ENCODE results near the genes PLCG1, ZHX3 and PTPRT.

DNA sequence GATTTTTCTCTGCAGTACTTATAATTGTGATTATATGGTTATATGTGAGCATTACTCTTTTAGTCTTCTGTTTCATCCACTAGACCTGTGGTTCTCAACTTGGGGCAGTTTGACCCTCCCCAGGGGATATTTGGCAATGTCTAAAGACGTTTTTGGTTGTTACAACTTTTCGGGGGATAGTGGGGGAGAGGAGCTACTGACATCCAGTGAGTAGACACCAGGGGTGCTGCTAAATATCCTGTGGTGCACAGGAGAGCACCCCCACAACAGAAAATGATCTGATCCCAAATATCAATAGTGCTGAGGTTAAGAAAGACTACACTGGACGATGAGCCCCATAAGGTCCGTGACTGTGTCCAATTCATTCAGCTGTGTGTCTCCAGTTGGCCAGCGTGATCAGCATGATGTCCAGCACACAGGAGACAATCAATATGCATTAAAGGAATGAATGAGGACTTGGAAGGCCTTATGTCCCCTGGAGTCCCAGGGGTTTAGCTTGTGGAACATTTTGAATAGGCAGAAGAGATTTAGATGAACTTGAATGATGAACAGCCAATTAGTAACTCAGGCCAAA lies 6.2 kb downstream of the PPP1R16B start:
- PRO-cap, 3 experiments: no peak in any of the 3 experiments
- RAMPAGE, long total RNA: no peak

- PRO-cap, 3 experiments: no peak in any of the 3 experiments
- RAMPAGE, long total RNA: no peak
Observed at GRCh38 chr20:38870627-38871490, 55.4 kb upstream of the FAM83D start.

- PRO-cap, 3 experiments: no peak in any of the 3 experiments
- RAMPAGE, long total RNA: no peak
Observed at GRCh38 chr20:40685448-40685869, 3.6 kb downstream of the MAFB start.

DNA sequence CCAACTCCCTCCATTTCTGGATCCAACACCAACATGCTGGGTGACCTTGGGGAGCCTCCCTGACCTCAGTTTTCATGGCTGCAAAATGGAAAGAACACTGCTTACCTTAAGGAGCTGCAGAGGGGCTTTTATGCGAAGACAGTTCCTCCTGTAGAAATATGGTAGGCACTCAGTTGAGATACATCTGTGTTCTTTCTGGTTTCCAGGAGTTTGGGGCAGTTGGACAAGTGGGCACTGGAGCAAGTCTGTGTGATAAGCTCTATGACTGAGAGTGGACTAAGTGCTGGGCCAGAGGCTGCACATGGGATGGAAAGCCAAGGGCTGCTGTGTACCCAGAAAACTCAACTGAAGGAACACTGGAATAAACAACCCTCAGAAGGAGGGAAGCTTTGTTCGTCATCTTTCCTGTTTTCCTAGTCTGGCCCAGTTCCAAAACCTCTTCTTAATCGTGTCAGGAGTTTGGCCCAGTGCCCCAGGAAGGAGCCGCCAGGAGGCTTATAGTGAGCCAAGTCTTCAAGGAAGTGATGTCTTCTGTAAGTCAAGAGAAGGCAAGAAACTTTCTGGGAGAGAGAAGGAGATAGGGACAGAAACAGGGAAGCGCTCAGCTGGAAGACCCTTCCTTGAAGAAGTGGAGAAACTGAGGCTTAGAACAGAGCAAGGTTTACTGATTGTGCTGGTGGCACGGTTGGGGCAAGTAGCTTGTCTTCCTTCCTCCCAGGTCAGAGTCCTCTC lies 23.3 kb upstream of the TOP1 start:
- PRO-cap, 3 experiments: no peak in any of the 3 experiments
- RAMPAGE, long total RNA: no peak

- PRO-cap, 3 experiments: no peak in any of the 3 experiments
- RAMPAGE, long total RNA: no peak
Observed at GRCh38 chr20:41034079-41034712, 5.6 kb downstream of the TOP1 start.

DNA sequence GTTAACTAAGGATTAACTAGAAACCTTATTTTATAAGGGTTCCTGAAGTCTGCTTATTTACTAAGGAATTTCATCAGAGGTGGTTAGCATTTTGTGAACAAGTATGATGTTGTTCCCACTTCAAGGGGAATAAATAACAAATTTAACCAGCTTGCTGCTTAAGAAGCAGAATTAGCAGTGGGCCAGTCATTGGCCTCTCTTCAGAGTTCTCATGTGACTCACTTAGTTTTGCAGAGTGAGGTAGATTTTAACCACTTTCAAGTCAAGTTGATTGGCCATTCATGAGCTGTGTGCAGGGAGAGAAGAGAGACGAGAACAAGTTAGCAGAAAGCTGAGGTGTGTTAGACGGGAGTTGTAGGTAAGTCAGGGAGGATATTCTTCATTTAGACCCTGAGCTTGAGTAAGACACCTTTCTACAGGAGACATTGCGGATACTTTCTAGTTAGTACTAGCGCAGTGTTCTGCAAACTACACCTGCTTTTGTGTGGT lies 18.1 kb downstream of the TOP1 start:
- PRO-cap, 3 experiments: no peak in any of the 3 experiments
- RAMPAGE, long total RNA: no peak

DNA sequence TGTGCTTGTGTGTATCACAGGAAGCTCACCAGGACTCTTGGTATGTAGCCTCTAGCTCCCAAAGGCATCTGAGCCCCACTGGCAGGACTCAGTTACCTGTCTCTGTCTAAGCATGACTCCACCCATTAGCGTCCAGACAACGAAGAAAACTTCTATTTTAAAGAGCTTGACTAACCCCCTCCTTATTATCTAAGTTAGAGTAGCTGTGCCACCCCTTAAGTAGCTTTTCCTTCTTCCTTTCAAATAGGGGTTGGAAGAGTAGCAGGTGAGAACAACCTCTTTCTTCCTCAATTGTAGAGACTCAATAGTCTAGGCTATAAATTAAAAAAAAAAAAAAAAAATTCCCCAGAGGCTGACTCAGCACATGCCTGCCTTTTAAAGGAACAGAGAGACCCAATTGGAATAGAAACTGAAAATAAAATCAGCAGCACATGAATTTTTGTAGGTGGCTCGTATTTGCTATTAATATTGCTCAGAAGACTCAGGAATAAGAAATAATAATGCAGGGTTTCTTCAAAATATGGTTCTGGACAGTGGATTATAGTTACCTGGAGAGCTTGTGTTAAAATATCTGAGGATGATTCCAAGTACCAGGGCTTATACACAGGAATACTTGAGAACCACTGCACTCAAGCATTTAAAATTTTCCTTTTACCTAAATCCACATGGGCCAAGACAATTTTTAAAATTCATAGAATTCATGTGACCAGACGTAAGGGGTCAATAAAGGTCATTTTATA lies 19.3 kb downstream of the TOP1 start:
- PRO-cap, 3 experiments: no peak in any of the 3 experiments
- RAMPAGE, long total RNA: no peak

DNA sequence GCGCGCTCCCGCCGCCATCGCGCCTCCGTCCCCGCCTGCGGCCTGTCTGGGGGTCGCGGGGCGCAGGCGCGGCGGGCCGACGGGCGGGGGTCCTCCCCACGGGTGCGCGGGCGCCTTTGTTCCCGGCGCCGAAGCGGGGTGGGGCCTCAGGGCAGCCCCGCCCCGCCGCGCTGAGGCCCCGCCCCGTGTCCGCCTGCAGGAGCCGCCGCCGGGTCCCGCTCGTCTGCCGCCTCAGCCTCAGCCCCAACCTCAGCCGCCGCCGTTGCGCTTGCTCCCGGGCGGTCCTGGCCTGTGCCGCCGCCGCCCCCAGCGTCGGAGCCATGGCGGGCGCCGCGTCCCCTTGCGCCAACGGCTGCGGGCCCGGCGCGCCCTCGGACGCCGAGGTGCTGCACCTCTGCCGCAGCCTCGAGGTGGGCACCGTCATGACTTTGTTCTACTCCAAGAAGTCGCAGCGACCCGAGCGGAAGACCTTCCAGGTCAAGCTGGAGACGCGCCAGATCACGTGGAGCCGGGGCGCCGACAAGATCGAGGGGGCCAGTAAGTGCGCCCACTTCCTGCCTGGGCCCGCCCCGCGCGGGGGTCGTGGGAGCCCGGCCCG lies at the start of gene PLCG1:
Gene PLCG1 (plus strand): TSS at position 222 of the 598 bp plus-strand sequence.
- PRO-cap, 3 experiments: peak in 3 of 3 experiments; most common plus-strand start position 222 of the sequence (in 2); most common minus-strand start position 48 of the sequence (in 3)
- RAMPAGE, long total RNA: no peak

DNA sequence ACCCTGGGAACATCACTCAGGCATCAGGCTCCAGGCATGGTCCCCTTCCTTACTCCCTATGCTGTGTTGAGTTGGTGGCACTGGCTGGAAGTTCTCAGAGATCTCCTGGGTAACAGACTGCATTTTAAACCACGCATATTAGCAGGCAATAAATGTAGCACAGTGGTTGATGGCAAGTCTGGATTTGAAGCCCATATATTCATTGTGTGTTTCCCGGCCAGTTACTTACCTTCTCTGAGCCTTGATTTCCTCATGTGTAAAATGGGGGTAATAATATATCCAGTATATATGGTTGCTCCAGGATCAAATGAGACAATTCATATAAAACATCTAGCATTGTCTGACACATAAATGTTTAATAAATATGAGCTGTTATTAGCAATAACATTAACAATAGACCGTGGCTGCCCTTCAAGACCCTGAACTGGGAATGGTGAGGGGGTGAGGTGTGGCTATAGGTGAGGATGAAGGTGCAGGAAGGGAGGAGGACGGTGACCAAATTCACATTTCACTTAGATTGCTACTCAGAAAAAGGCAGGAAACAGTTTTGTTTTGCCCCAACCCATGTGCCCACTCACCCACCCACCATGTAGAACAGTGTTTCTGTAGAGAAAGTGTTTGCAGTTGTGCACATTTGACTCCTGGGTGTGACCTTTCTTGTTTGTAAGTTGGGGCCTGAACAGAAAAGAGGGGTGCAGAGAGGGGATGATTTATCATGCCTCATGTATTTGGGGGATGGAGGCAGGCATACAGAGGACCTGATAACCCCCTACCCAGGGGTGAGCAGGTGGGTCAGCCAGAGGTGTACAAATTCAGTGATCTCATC lies 2.2 kb downstream of the PLCG1 start:
- PRO-cap, 3 experiments: no peak in any of the 3 experiments
- RAMPAGE, long total RNA: no peak

- PRO-cap, 3 experiments: no peak in any of the 3 experiments
- RAMPAGE, long total RNA: no peak
Observed at GRCh38 chr20:41169976-41170451, 32.7 kb downstream of the PLCG1 start.

- PRO-cap, 3 experiments: no peak in any of the 3 experiments
- RAMPAGE, long total RNA: no peak
Observed at GRCh38 chr20:41242293-41242963, 75.1 kb downstream of the ZHX3 start.

DNA sequence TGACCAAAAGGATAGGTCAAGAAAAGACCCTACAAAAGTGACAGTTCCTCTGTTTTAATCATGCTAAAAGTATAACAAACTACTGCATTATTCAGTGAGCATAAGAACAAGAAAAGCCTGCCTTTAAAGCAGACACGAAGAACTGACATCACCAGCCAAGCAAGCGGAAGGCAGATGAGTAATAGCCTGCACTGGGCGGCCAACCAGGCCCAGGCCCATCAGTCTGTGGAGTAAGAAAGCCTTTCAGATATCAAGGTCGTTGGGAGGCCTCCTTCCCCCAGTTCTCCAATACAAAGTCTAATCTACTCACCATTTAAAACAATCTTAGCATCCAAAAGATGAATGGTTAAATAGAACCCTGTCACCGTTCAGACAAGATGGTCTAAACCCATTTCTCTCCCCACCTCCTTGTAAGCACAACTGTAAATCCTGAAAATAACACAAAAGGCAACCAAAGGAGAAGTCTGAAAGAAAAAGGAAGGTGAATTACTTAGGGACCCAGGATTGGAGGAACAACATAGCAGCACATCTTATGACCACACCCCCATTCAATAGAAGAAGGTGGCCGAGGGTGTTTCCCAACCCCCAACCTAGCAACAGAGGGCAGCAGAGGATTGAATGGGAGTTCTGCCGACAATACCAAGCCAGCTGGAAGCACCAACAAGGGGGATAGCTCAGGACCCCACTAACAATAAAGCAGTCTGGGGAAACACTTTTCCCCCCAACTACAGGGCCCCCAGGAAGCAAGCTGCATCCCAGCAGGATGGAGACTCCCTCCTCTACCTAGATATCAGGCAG lies 68.0 kb downstream of the ZHX3 start:
- PRO-cap, 3 experiments: peak in 2 of 3 experiments; most common plus-strand start position 246 of the sequence (in 2); most common minus-strand start position 144 of the sequence (in 1)
- RAMPAGE, long total RNA: no peak

GRCh38 chr20:41309098-41309694 lies 8.3 kb downstream of the ZHX3 start:
- PRO-cap, 3 experiments: no peak in any of the 3 experiments
- RAMPAGE, long total RNA: no peak

GRCh38 chr20:41316896-41317813 lies at the start of gene ZHX3:
Gene ZHX3, minus strand, starts transcription at chr20:41317731.
- PRO-cap, 3 experiments: peak in 3 of 3 experiments; most common plus-strand start chr20:41317362 (in 3); most common minus-strand start chr20:41317645 (in 3)
- RAMPAGE, long total RNA: no peak

- PRO-cap, 3 experiments: no peak in any of the 3 experiments
- RAMPAGE, long total RNA: no peak
Observed at GRCh38 chr20:41452740-41453212, 86.2 kb upstream of the EMILIN3 start.

- PRO-cap, 3 experiments: peak in 2 of 3 experiments; most common plus-strand start chr20:41693576 (in 1); most common minus-strand start chr20:41693315 (in 1)
- RAMPAGE, long total RNA: no peak
Observed at GRCh38 chr20:41693099-41694149, 75.2 kb upstream of the CHD6 start.

DNA sequence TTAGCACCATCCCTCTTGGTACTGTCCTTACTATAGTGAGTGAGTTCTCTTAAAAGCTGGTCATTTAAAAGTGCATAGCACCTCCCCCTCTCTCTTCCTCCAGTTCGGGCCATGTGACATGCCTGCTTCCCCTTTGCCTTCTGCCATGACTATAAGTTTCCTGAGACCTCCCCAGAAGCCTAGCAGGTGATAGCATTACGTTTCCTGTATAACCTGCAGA lies 476.1 kb downstream of the PTPRT start:
- PRO-cap, 3 experiments: no peak in any of the 3 experiments
- RAMPAGE, long total RNA: no peak

- PRO-cap, 3 experiments: peak in 1 of 3 experiments; most common minus-strand start chr20:43189877 (in 1)
- RAMPAGE, long total RNA: no peak
Observed at GRCh38 chr20:43189789-43190323, at the start of gene PTPRT. Gene PTPRT, minus strand, starts transcription at chr20:43189906.

GRCh38 chr20:43465948-43466869 lies 8.5 kb downstream of the SRSF6 start:
- PRO-cap, 3 experiments: no peak in any of the 3 experiments
- RAMPAGE, long total RNA: no peak

GRCh38 chr20:43663102-43663623 lies 3.8 kb upstream of the MYBL2 start:
- PRO-cap, 3 experiments: no peak in any of the 3 experiments
- RAMPAGE, long total RNA: no peak

Measured in cerebellum (tissue), 5 donors.